T-cell (primary cell): ENCODE data around the genes ZNF384, LRRC23 and C12orf57.

GRCh38 chr12:6547929-6548384, 7.9 kb downstream of the IFFO1 start:
- PRO-cap, 7 experiments, result no peak in any of the 7 experiments

GRCh38 chr12:6600486-6601101, 6.6 kb downstream of the CHD4 start:
- PRO-cap, 7 experiments, result no peak in any of the 7 experiments

GRCh38 chr12:6613446-6614268, 6.5 kb upstream of the CHD4 start:
- PRO-cap, 7 experiments, result no peak in any of the 7 experiments

DNA sequence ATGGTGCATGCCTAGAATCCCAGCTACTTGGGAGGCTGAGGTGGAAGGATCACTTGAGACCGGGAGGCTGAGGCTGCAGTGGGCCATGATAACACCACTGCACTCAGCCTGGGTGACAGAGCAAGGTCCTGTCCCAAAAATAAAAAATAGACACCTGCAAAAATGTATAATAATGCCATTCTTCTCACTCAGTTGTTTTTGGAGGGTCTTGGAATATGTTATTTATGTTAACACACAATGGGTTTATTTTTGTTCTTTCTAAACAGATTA, 7.3 kb upstream of the ING4 start:
- PRO-cap, 7 experiments, result no peak in any of the 7 experiments

DNA sequence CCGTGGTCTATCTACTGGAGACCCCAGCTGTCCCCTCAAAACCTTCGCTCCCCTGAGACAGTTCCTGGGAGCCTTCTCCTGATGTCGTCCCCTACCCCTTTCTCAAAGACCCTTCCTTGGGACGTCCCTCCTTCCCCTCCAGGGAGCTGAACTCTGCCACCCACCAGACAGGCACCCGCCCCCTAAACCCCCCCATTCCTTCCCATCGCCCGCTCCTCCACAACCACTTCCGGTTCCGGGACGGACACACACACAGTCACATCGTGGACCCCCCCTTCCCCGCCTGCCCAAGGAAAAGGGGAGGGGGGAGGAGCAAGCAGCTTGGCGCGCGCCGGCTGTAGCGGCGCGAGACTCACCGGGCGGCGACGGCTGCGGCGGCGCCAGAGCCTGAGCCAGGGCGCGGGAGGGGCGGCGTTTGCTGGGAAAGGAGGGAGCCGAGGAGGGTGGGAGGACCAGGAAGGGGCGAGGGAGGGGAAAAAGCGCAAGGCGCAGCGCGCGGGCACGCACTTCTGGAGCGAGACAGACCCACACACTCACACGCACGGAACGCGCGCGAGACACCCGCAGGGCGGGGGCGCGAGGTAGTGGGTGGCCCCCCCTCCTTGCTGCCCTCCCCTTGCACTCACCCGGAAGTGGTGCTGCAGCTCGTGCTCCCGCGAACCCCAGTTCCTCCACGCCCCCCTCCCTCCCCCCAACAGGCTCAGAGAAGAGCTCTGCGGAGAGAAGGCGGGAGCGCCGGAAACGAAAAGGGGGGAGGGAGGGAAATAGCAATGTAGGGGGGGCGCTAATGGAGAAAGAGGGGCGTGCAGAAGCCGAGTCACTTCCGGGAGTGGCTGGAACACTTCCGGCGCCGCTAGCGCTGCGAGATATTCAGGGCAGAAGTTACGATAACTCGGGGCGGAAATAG, at the start of gene ZNF384:
Gene ZNF384, minus strand, starts transcription at position 634 of the 907 bp plus-strand sequence.
- PRO-cap, 7 experiments, result peak in 7 of 7 experiments; most common plus-strand start position 294 of the sequence (in 5); most common minus-strand start position 559 of the sequence (in 7)

DNA sequence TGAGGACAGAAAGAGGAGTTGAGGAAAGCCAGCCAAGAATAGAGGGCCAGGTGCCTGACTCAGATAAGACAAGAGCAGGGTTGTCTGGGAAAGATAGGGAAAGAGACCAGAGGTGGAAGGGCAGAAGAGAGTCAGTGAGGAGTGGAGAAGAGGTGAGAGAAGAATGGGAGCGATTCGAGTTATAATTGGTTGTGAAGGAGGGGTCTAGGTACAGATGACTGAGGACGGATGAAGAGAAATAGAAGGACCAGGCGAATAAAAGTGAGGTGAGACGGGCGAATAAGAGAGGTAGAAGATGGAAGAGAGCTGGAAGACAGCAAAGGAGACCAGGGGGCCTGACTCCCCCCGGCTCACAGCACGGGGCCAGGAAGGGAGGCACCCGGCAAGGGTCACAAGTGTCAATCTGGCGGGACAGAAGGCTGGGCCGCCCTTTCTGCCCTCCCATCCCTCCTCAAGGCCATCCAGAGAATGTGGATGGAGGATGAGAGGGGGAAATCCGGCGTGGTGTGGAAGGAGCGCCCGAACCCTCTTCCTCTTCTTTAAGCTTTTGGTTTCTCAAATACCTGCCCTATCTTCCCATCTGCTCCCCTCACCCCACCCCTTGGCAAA, 686 bp upstream of the PTMS start:
- PRO-cap, 7 experiments, result no peak in any of the 7 experiments

DNA sequence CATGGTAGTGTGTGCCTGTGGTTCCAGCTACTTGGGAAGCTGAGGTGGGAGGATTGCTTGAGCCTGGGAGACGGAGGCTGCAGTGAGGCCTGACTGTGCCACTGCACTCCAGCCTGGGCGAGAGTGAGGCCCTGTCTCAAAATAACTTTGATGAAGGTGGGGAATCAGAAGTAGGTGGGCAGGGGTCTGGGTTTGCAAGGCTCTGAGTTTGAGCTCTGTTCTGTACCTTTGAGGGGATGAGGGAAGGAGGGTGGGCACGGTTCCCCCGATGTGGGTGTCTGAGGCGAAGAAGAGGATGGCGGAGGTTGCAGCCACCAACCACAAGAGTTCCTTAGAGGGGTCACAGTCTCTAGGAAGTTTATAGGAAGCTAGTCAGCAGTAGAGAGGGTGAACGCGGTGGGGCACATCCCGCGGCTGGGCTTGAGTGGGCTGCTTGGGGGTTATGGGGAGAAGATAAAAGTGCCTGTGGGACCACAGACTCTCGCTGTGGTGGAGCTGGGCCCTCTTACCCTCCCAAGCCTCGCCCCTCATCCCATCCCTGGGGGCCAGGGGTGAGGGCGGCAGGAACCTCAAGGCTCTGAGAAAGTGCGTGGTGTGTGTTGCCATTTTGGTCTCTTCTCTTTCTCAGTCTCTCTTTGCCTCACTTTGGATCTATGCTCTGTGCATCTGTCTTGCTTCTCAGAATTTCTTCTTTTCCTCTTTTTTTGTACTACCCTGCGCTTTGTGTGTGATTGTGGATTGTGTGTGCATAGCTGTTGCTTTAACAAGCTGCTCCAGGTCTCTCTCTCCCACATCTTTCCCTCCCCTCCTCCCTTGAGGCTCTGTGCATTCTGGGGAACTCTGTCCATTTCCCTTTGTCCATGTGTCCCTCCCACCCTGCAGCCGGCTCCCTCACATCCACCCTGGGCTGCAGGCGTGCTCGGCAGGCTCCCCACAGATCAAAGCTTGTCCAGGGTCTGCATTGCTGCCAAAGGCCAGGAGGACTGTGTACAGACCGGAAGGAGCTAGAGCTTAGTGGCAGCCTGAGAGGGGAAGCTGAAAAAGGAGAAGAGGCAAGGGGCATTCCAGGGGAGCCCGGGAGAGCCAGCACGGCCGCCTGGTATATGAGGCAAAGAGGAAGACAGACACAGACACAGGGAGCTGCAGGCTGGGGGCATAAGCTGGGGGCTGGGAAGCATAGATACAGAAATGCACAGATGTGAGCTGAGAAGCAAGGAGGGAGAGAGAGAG, 2.8 kb downstream of the CD4 start:
- PRO-cap, 7 experiments, result peak in 7 of 7 experiments; most common plus-strand start position 371 of the sequence (in 5); most common minus-strand start position 987 of the sequence (in 2)

GRCh38 chr12:6828744-6829543, 737 bp downstream of the P3H3 start:
- PRO-cap, 7 experiments, result peak in 3 of 7 experiments; most common plus-strand start chr12:6828885 (in 1); most common minus-strand start chr12:6829458 (in 3)

GRCh38 chr12:6833214-6834266, 5.3 kb downstream of the P3H3 start:
- PRO-cap, 7 experiments, result no peak in any of the 7 experiments

- PRO-cap, 7 experiments, result no peak in any of the 7 experiments
Measured at GRCh38 chr12:6839619-6840408, 911 bp upstream of the GNB3 start.

DNA sequence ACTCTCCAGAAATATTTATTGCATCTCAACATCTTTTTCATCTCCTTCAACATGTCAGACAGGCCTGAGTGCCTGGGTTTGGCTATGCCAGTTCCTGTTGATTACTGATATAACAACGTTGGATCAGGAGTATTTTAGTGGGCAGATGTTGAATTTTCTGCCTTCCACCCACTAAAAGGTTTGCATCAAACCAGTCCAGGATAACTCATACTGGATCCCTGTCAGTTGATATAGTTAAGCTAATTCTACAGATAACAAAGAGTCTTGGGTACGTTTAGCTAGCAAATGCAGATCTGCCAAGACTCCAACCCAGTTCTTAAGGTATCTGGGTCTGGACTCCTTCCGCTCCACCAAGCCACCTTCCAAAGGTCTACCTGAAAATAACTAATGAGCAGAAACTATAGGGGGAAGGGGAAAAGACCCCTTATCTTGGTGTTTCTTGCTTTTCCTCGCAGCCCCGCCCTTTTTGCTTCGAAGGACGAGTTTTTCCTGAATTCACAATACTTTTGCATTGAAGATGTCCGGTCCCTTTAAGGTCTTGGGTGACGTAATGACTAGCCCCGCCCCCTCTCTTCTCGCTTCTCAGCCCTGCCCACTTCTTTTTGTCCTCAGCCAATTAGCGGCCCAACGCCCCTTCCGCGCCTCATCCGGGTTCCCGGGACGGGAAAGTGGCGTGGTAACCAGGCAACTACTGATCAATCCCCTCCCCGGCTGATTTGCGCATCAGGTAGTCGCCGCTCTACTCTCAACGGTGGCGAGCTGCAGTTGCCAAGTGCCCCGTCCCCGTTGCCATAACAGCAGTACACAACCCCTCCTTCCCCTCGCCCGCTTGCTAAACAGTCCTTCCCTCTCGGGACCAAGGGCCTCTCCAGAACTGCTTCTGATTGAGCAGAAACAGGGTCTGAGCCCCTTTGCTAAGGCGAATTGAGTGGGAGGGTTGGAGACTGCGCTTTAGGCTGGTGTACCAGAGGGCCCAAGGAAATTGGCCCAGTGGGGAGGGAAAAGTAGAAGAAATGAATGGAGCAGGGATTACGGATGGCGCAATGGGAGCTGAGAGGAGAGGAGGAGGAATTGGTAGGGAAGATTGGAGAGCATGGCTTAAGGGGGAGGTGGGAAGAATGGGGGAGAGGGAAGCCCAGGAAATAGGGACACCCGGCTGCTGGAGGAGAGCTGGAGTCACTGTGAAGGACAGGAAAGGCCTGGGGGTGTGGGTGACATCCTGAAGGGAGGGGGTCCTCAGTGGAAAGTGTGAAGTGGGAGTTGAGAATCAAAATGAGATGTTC, at the start of gene LRRC23:
Gene LRRC23, plus strand, starts transcription at position 646 of the 1,283 bp plus-strand sequence.
- PRO-cap, 7 experiments, result peak in 7 of 7 experiments; most common plus-strand start position 730 of the sequence (in 4); most common minus-strand start position 502 of the sequence (in 5)

DNA sequence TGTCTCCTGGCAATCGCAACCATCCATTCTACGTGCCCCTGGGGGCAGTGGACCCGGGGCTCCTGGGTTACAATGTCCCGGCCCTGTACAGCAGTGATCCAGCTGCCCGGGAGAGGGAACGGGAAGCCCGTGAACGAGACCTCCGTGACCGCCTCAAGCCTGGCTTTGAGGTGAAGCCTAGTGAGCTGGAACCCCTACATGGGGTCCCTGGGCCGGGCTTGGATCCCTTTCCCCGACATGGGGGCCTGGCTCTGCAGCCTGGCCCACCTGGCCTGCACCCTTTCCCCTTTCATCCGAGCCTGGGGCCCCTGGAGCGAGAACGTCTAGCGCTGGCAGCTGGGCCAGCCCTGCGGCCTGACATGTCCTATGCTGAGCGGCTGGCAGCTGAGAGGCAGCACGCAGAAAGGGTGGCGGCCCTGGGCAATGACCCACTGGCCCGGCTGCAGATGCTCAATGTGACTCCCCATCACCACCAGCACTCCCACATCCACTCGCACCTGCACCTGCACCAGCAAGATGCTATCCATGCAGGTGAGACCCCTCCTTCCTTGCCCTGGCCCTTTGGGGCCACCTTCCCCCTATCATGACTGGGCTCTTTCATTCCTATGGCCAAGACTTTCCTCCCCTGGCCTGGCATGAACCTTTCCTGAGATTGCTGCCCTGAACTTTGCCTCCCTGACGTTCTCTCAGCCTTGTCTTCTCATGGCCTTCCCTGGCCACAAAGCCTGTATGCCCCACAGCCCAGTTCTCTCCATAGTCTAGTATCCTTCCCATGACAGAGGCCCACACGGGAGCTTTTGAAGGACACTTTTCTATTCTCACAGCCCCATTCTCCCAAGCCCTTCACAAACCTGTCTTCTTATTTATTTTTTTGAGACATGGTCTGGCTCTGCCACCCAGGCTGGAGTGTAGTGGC, 4.9 kb upstream of the C12orf57 start:
- PRO-cap, 7 experiments, result no peak in any of the 7 experiments

GRCh38 chr12:6943189-6944377, at the start of gene C12orf57:
TSS of gene C12orf57 (plus strand) at chr12:6944022.
- PRO-cap, 7 experiments, result peak in 7 of 7 experiments; most common plus-strand start chr12:6943817 (in 7); most common minus-strand start chr12:6943530 (in 7)

DNA sequence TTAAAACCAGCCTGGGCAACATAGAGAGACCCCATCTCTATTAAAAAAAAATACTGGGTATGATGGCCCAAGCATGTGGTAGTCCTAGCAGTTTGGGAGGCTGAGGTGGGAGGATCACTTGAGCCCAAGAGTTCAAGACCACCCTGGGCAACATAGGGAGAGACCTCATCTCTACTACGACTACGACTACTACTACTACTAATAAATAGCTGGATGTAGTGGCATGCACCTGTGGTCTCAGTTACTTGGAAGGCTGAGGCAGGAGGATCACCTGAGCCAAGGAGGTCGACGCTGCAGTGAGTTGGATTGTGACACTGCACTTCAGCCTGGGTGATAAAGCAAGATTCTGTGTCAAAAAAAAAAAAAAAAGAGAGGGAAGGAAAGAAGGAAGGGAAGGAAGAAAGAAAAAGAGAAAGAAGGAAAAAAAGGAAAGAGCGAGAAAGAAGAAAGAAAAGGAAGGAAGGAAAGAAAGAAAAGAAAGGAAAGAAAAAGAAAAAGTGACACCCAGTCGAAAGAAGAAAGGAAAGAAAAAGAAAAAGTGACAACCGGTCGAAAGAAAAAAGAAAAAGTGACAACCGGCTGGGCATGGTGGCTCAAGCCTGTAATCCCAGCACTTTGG, 3.0 kb upstream of the PTPN6 start:
- PRO-cap, 7 experiments, result no peak in any of the 7 experiments

DNA sequence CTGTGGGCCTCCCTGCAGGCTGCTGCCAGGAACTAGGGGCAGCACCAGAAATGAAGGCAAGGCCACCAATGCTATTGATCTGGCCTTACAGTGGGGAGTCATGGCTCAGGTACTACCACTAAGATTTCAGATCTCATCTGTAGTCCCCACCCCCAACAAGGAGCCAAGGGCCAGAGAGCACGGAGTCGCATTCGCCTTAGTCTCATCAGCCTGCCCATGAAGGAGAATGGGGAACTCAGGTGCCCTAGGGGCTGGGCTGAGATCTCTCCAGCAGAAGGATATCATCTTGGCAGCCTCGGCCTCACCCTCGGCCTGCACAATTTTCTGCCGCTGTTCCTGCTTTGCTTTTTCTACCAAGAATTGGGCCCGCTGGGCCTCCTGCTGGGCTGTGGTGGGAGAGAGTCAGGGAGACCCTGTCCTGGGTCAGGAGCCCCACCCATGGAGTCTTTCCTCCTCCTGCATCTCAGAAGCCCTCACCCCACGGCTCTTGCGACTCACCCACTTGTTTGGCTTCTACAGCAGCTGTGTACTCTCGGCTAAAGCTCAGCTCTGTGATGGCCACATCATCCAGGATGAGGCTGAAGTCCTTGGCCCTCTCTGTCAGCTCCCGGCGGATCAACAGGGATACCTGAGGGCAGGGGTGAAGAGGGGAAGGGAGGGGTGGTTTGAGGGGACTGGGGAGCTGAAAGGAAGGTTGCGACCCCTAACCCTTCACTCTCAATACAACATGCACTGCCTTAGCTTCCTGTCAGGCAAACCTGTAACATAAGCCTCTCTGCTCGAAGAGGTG, 2.9 kb downstream of the PHB2 start:
- PRO-cap, 7 experiments, result no peak in any of the 7 experiments

DNA sequence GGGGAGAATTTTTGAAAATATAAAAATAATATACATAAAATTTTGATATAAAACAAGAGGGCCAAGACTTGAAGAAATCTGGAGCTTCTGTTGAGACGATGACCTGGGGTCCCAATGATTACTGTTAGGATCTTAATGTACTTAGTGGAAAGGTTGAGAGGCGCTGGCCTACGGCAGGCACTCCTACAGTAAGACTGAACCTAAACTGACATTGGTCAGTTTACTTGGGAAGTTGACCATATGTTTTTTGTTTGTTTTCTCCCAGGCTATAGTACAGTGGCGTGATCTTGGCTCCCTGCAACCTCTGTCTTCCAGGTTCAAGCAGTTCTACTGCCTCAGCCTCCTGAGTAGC, 12.3 kb downstream of the LPCAT3 start:
- PRO-cap, 7 experiments, result no peak in any of the 7 experiments

GRCh38 chr12:7016896-7017477, 1.3 kb downstream of the LPCAT3 start:
- PRO-cap, 7 experiments, result no peak in any of the 7 experiments

GRCh38 chr12:7071635-7071942, 11.1 kb downstream of the C1S start:
- PRO-cap, 7 experiments, result no peak in any of the 7 experiments

GRCh38 chr12:7071943-7072529, 11.5 kb downstream of the C1S start:
- PRO-cap, 7 experiments, result no peak in any of the 7 experiments

DNA sequence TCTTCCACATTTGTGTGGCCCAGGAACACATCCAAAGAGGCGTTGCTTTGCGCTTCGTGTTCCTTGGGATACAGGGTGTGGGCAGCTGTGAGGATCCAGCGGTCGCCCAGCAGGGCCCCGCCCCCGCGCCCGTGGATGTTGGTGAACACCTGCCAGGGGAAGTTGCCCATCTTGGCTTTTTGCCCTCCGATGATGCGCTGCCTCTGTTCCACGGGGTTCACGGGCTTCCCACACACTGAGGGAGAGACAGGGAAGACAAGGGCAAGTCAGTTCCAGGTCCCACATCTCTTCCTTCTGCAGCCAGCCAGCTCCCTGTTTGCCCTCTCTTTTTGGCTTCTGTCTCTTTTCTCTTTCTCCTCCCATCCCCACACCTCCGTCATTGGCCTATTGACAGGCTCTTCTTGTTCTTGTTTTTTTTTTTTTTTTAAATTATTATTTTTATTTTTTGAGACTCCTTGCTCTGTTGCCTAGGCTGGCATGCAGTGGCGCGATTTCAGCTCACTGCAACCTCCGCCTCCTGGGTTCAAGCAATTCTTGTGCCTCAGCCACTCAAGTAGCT, 11.1 kb downstream of the C1R start:
- PRO-cap, 7 experiments, result no peak in any of the 7 experiments